ENCODE measurements around the genes FSD1L and FKTN.

DNA sequence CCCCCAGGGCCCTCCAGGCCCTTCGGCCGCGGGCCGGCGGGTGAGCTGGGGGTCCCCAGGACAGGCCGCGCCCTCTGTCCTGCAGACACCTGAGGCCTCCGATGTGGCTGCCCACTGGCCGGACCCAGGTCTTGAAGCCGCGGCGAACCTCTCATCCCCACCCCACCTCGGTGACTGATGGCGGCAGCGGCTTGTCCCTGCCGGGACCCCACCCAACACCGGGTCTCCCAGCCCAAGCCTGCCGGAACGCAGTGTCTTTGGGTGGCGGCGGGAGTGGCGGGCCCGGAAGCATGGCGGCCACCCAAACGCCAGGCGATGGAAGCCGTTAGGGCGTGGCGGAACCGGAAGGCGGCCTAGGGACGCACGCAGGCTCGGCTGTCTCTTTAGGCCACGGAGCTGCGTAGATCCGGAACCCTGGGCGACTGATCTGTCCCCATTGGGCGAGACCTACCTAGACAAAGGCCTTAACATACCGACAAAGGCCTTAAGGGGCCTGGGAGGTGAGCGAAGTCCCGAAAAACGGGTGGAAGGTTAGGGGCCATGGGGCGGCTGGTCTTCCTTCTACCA is 94.7 kb upstream of the SMC2 start:
- PRO-cap: no peak
- RAMPAGE, long total RNA: no peak

DNA sequence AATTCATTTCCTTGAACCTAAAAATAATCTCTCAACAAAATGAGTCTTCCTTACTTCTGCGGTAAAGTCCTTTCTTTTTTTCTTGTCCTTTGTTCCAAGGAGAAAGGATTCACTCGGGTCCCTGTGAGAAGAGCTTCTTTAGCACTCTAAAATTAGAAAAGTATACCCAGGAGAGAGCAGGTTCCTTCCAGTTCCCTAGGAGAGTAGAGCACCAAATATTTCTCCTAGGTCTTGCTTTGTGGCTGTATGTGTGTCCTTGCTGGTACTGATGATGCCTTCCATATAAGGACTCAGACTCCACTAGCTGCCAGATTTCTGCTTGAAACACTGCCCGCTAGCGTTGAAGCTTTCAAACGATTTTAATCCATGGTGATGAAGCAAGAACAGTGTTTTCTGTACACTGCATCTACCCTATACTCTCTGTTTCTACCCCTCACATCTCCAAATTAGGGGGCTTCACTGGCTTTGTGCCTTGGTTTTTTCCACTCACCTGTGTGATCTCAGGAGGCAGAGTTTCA is 2.5 kb upstream of the SMC2 start:
- PRO-cap: no peak
- RAMPAGE, long total RNA: no peak

DNA sequence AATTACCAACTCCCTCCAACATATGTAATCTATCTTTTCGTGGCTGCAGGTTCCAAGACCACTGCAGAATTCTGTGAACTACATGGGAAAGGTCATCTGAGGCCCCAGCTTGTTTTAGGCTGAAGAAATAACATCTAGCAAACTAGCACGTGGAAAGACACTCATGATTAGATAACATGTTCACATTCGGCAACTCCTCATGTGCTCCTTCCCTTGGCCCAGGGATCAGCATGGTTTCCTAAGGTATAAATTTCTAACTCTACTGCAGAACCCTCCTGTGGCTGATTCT is 58.2 kb downstream of the NIPSNAP3B start:
- PRO-cap: no peak
- RAMPAGE, long total RNA: no peak

- PRO-cap: no peak
- RAMPAGE, long total RNA: no peak
Measured at GRCh38 chr9:105302539-105303082, 58.2 kb downstream of the SLC44A1 start.

GRCh38 chr9:105447598-105448975 is at the start of gene FSD1L:
TSS of gene FSD1L (plus strand) at chr9:105448034.
- PRO-cap: bidirectional peak, plus-strand start at chr9:105447961, minus-strand start at chr9:105447841; bidirectional peak, plus-strand start at chr9:105448123, minus-strand start at chr9:105448237; bidirectional peak, plus-strand start at chr9:105448413, minus-strand start at chr9:105448485; bidirectional peak, plus-strand start at chr9:105448770, minus-strand start at chr9:105448684
- RAMPAGE, long total RNA: no peak

- PRO-cap: no peak
- RAMPAGE, long total RNA: no peak
Measured at GRCh38 chr9:105457461-105457956, 9.7 kb downstream of the FSD1L start.

DNA sequence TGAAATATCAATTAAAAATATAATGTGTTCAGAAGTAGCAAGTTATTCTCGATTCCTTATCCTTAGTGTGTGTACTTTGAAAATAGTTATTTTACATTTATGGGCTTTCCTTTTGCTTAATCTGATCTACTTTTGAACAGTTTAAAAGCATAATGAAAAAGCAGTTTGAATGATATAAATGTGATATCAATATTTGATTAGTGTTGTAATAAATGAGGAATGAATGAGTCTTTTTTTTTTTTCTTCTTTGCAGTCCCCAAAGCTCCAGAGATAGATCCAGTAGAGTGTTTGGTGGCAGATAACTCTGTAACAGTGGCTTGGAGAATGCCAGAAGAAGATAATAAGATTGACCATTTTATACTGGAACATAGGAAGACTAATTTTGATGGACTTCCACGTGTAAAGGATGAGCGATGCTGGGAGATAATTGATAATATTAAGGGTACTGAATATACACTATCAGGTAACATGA is 51.7 kb upstream of the FKTN start:
- PRO-cap: no peak
- RAMPAGE, long total RNA: no peak

GRCh38 chr9:105557739-105558732 is at the start of gene FKTN:
TSS of gene FKTN (plus strand) at chr9:105558131.
- PRO-cap: bidirectional peak, plus-strand start at chr9:105557987, minus-strand start at chr9:105557856; bidirectional peak, plus-strand start at chr9:105558173, minus-strand start at chr9:105558046
- RAMPAGE, long total RNA: no peak

GRCh38 chr9:106859716-106860612 is 3.0 kb upstream of the ZNF462 start:
- PRO-cap: bidirectional peak, plus-strand start at chr9:106860158, minus-strand start at chr9:106860049
- RAMPAGE, long total RNA: no peak

- PRO-cap: no peak
- RAMPAGE, long total RNA: no peak
Measured at GRCh38 chr9:106885224-106885769, 22.3 kb downstream of the ZNF462 start.

- PRO-cap: no peak
- RAMPAGE, long total RNA: no peak
Measured at GRCh38 chr9:107142354-107142838, 140.7 kb upstream of the RAD23B start.

- PRO-cap: no peak
- RAMPAGE, long total RNA: no peak
Measured at GRCh38 chr9:107300792-107301044, 17.6 kb downstream of the RAD23B start.

DNA sequence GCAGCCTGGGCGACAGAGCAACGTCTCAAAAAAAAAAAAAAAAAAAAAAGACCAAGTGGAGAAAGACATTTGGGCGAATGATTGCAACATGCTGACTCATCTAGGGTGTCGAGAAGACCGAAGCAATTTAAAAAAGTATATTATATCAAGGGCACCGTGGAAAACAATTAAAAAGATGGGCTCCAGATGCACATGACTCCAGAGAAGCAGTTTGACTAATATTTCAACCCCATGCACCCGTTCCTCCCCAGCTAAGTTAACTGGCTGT is 9.1 kb downstream of the KLF4 start:
- PRO-cap: no peak
- RAMPAGE, long total RNA: no peak

DNA sequence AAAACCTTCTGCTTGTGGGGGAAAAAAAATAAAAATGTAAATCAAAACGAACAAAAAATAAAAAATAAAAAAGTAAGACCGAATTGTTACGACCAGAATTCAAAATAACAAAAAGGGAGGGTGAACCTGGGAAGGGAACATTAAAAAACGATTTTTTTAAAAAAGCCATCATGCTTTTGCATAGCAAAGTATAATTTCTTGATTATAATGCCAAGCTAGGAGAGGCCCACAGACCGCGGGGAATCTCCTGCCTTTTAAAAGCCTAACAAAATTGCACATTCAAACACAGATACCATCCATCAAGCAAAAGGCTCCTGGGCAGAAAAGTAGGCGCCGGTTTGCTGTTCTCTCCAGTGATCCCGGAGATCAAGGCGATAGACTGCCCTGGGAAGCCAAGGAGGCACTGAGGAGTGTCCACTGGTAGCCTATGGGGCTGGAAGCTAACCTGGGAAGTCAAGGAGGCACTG is 3.0 kb downstream of the KLF4 start:
- PRO-cap: no peak
- RAMPAGE, long total RNA: no peak

GRCh38 chr9:107540211-107540478 is 50.6 kb upstream of the KLF4 start:
- PRO-cap: no peak
- RAMPAGE, long total RNA: no peak

DNA sequence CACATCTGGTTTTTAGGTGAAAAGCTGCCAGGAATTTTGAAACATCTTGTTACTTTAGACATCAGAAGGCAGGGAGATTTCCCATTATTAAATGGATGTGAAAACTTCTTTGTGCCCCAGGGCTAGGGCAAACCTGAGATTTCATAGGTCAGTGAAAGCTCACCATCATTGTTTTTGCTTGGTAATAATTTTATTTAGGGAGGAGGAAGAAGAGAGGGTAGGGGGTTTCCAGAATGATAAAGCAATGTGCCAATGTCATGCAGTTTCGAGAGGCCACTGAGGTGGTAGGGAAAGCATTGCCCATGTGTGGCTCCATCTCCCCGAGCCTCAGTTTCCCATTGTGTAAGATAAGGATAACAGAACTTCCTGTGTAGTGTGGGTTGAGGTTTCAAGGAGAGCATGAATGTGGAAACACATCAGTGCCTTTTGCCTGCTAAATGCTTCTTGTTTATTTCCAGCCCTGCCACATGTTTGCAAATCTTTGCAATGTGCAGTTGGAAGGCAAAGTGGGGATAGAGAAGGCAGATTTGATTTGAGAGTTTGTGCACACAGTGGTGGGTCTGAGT is 147.3 kb upstream of the KLF4 start:
- PRO-cap: no peak
- RAMPAGE, long total RNA: no peak

- PRO-cap: no peak
- RAMPAGE, long total RNA: no peak
Measured at GRCh38 chr9:107638577-107639411, 149.2 kb upstream of the KLF4 start.

DNA sequence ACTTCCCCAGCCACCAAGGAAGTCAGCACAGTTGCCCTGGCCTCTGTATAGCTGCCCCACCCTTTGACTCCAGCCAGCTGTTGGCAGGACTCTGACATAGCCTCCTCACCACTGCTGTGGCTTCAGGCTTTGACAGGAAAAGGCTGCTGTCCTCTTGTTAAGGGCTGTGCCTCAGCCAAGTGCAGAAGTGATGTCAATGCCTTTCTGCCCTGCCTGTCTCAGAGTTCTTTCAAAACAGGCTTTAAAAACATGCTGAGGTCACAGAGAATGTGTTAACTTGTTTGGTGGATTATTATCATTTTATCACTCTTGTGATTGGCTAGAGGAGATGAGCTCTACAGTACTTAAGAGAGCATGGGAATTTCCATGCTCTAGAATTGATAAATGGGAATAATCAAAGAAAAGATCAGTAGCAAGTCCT is 487.3 kb upstream of the KLF4 start:
- PRO-cap: no peak
- RAMPAGE, long total RNA: no peak

- PRO-cap: no peak
- RAMPAGE, long total RNA: no peak
Measured at GRCh38 chr9:108552741-108553147, 303.0 kb downstream of the ACTL7B start.

DNA sequence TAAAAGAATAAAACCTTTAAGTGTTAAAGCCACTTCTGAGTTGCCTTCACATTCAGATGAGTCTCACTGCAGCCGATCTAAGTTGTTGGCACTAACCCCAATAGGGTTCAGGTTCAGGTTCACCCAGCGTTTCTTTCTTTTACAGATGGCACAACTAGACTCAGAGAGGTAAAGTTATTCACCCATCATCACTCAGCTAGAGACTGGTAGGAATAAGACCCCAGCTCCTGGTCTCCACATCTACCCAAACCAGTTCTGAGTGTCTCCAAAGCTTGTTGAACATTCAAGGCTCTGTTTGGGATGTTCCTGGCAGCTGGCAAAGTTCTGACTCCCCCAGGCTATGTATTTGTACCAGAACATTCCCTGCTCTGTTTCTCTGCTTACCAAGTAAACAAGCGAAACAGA is 146.0 kb downstream of the ACTL7B start:
- PRO-cap: no peak
- RAMPAGE, long total RNA: no peak

Measured in GM23338 (cell line).